ENCODE measurements around a stretch of chr3.

GRCh38 chr3:124829362-124830177 is 57.6 kb downstream of the ITGB5 start:
- RRBS: no CpG with 5 or more reads among the region's 16 CpGs

DNA sequence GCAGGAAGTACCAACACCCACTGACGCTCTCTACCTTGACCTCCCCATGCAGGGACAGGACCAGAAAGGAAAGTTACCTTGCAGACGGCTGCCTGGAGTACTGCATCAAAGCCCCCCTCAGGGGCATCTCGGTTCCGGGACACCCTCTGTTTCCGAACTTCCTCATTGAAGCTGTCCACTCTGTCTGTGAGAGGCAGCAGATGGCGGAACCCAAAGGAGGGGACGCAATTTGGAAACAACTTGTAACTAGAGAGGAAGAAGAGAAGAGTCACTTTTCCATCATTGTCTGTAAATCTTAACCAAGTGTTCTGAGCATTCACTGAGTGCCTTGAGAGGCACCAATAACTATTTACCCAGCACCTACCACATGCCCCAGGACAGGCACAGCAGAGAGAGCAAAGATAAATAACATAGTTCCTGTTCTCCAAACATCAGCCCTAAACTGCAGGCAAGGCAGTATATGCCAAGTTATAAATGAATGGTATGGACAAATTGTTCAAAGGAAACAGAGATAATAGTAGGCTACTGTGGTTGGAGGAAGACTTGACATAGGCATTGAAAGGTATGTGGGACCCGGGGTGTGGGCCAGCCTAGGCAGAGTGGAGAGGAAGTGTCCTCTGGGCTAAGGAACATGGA is 45.7 kb downstream of the ITGB5 start:
- RRBS: no CpG with 5 or more reads among the region's 8 CpGs

GRCh38 chr3:124860417-124861155 is 26.6 kb downstream of the ITGB5 start:
- RRBS: no CpG with 5 or more reads among the region's 6 CpGs

DNA sequence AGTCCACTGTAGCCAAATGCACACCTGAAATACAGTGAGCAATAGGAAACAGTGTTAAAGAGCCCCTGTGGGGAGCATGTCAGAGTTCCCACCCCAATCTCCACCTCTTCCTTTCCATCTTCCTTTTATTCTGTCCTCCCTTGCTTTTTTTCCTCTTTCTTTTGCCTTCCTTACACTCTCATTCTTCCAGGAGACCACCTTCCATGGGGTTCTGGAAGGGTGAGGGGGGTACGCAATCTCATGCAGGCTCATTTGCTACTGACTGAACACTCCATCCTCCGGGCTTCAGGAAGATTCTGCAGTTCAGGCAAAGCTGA is 22.5 kb downstream of the MUC13 start:
- RRBS: no CpG with 5 or more reads among the region's 2 CpGs

DNA sequence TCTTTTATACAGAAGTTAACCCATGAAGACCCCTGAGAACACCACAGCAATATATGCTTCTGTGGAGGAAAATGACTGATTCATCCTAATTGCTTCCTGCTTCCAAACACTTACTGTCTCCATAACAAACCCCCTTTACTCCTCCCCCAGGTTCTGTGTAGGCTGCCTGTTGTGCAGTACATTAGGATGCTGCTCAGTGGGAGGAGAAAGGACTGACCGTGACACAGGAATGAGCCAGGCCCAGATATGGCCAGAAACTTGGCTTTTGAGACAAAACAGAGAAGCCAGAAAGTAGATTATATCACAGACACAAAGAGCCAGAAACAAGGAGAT is 68.1 kb upstream of the HEG1 start:
- RRBS: no CpG with 5 or more reads among the region's 1 CpG

DNA sequence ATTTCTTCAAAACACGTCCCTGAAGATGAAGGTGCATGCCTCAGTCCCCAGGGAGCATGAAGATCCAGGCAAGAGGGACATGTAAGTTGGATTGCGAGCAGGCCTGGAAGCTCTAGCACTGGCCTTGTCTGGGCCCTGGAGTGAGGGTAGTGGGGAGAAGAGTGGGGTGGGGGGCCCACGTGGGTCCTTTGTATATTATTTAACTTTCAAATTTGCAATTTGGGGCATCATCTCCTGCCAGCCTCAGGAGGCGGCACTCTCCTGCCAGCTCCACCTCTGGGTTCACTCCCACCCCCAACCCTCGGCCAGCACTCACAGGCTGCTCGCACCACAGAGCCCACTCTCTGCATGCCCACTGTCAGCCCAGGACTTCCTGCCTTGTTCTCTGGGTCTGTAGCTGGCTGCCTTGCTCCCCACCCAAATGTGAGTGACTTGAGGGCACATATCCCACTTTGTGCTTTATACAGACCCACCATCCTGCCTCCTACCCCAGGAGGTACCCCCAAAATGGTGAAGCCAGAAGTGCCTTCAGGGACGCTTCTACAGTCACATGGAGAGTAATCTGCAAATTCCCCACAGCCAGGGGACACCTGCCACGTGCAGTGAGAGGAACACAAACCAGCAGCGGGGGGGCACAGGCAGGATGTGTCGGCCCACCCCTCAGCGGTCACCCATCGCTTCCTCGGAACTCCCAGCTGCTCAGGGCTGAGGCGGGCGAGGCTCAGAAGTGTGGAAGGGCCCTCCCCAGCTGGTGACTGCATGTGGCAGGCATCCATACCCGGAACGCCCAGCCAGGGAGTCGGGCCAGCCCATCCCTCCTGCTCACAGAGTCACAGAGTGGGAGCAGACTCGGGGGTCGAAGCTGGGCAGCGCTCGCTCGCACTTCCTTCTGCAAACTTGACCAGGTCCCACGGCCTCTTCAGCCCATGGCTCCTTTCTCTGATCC is 63.9 kb downstream of the SLC12A8 start:
- RRBS: no CpG with 5 or more reads among the region's 24 CpGs

GRCh38 chr3:125244955-125245497 is 32.5 kb upstream of the SLC12A8 start:
- RRBS: no CpG with 5 or more reads among the region's 5 CpGs

DNA sequence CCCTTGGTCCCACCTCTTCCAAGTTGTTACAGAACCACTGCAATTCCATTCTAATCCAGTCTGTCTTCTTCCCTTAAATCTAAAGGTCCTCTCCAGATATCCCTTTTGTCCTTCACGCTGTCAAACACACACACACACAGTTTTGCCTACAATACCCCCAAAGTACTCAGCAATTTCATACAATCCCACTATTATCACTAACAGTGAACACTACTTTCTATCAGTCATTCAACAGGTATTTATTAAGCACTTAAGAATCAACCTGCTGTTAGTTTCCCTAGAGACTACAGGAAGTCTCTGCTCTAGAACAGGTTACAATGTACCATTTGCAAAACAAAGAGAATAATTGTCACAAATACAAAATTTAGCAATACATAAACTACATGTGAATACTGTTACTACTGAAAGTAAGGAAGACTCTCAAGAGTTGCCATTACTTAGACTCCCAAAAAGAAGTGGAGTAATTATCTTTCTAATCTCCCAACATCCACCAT is 4.9 kb downstream of the ZNF148 start:
- RRBS: no CpG with 5 or more reads among the region's 1 CpG

- RRBS: no CpG with 5 or more reads among the region's 2 CpGs
Measured at GRCh38 chr3:125438023-125438222, 62.8 kb upstream of the ZNF148 start.

DNA sequence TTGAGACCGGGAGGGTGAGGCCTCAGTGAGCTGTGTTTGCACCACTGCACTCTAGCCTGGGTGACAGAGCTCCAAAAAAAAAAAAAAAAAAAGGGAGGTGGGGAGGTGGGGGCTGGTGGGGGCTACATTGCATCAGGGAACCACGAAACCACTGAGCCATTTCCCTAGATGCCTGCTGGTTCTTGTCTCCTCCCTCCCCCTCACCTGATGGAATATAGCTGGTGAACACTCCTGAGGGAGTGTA is 39.0 kb upstream of the OSBPL11 start:
- RRBS: no CpG with 5 or more reads among the region's 2 CpGs

- RRBS: no CpG with 5 or more reads among the region's 5 CpGs
Measured at GRCh38 chr3:125837620-125838335, 131.2 kb upstream of the ROPN1B start.

- RRBS: no CpG with 5 or more reads among the region's 7 CpGs
Measured at GRCh38 chr3:125914907-125915223, 54.1 kb upstream of the ROPN1B start.

GRCh38 chr3:126056443-126057775 is 27.0 kb downstream of the SLC41A3 start:
- RRBS: 88% methylated on average over 3 of the region's 29 CpGs

GRCh38 chr3:126102657-126102974 is 18.7 kb upstream of the SLC41A3 start:
- RRBS: no CpG with 5 or more reads among the region's 4 CpGs

GRCh38 chr3:126167440-126168084 is 12.8 kb downstream of the ALDH1L1 start:
- RRBS: no CpG with 5 or more reads among the region's 5 CpGs

DNA sequence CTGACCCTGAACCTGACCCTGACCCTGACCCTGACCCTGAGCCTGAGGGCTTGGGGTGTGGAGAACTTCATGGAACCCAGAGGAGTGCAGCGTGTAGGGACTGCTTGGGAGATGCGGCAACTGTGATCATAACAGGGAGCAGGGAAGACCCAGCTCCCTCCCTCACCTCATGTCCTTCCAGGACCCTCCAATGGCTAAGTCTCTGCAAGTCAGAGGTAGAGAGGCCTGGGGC is 6.0 kb upstream of the ALDH1L1 start:
- RRBS: no CpG with 5 or more reads among the region's 2 CpGs

DNA sequence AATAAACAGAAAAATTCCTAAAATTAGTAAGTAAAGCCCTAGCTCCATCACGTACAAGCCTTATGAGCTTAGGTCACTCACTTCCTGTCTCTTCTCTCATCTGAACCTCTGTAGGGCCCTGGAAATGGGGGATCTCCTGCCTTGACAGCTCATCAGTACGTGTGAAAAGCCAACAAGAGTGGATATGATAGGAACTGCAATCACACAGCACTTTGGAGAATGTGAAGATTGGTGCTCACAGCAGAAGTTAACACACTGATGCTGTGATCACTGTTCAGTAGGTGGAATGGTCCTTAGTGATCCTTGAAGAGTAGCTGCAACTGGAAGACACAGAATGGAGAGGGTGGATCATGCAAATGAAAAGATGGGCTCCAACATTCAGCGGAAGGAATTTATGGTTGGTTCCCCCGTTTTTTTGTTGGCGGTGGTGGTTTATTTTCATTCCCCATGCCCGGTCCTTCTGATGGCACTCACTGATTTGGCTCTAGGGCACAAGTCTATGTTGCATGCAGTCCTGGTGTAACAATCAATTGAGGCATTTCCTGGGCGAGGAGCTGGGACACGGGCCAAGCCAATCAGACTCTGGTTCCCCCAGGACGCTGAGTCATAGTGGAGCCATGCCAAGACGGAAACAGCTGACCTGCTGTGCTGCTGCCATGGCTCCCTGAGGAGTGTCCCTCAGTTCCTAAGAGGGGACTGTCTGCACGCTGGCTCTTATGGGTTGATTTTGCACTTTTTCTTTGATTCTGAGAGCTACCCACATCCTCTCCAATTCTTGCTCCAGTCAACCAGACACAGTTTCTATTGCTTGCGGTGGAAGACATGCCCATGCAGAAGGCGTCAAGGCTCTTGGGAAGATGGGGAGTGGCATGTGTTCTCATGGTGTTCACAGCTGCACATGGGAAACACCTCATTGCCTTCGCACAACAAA is 28.1 kb upstream of the ALDH1L1 start:
- RRBS: no CpG with 5 or more reads among the region's 14 CpGs

DNA sequence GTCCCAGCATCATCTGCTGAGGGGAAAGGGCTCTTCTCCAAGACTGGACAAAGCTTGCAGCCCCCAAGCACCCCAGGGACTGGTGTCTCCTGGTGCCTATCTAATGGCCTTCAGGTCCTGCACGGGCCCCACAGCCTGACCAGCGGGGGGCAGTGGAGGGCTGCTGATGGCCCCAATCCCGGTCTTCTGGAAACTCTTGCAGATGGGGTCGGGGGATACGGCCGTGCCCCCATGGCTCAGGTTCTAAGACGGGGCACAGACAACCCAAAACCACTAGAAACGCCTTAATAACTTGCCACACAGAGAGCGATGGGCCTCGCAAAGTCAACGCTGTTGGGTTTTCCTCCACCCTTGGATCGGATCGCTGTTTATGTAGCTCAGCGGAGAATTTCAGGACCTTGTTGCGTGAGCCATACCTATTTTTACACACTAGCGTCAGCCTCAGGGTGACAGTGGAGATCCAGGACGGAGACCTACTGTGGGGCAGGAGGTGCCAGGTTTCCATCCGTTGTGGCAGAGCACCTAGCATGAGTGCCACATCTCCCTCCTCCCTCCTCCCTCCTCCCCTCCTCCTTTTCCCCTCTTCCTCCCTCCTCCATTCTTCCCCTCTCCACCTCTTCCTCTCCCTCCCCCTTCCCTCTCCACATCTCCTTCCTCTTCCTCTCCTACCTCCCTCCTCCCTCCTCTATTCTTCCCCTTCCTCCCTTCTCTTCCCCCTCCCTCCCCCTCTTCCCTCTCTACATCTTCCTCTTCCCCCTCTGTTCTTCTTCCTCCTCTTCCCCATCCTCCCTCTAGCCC is 79.3 kb upstream of the ALDH1L1 start:
- RRBS: no CpG with 5 or more reads among the region's 18 CpGs

DNA sequence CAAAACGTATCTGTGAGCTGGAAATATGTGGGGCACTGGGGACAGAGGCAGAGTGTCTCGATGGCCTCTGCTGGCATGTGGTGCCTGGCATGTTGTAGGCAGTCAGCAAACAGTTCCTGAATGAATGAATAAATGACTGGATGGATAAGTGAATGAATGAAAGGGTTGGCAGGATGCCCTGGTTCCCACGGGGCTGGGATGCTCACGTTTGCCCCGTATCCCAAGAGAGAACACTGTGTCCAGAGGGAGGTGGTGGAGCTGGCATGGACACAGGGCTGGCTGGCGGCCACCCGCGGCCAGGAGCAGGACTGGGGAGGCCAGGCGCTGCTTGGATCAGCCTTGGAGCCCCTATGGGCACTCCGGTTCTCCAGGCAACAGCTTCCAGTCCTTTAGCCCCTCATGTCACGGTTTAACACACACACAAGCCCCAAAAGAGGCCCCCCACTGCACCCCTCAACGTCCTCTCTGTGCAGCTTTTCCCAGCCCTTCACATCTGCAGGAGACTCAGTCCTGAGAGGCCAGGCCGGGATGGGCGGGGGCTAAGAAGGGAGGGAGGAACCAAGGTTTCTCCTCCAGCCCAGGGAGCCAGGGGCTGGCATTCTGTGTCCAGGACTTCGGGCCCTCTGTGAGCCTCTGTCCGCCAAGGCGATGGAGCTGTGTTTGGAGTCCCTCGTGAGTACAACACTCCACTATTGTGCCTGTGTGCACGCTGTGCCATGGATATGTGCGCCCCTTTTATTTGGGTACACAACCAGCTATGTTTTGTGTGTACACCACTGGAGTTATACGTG is 86.0 kb upstream of the ALDH1L1 start:
- RRBS: no CpG with 5 or more reads among the region's 21 CpGs

GRCh38 chr3:126342788-126343681 is 14.2 kb downstream of the KLF15 start:
- RRBS: no CpG with 5 or more reads among the region's 20 CpGs